Foreskin fibroblast (primary cell): ENCODE measurements around a stretch of chr15.

DNA sequence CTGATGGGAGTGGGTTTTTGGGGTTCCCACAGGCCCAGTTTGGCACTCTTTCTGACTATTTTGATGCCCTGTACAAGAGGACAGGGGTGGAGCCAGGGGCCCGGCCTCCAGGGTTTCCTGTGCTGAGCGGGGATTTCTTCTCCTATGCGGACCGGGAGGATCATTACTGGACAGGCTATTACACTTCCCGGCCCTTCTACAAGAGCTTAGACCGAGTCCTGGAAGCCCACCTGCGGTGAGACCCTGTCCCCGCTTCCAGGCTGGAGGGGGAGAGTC is 6.9 kb downstream of the MAN2A2 start:
- RRBS = no CpG with 5 or more reads among the region's 8 CpGs

DNA sequence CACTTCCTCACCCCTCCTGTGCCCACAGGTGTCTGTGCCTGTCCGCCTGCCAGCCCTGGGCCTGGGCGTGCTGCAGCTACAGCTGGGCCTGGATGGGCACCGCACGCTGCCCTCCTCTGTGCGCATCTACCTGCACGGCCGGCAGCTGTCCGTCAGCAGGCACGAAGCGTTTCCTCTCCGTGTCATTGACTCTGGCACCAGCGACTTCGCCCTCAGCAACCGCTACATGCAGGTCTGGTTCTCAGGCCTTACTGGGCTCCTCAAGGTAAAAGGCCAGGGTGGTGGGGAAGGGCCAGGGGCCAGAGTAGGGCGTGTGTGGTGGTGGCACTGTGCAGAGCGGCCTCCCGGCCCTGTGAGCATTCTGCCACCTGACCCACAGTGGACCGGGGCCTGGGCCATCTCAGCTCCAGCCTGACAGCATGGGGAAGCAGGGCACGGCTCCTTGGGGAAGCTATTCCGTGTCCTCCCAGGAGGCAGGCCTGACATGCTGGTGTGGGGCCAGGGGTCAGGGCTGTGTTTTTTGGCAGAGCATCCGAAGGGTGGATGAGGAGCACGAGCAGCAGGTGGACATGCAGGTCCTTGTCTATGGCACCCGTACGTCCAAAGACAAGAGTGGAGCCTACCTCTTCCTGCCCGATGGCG is 9.0 kb downstream of the MAN2A2 start:
- RRBS = no CpG with 5 or more reads among the region's 26 CpGs

DNA sequence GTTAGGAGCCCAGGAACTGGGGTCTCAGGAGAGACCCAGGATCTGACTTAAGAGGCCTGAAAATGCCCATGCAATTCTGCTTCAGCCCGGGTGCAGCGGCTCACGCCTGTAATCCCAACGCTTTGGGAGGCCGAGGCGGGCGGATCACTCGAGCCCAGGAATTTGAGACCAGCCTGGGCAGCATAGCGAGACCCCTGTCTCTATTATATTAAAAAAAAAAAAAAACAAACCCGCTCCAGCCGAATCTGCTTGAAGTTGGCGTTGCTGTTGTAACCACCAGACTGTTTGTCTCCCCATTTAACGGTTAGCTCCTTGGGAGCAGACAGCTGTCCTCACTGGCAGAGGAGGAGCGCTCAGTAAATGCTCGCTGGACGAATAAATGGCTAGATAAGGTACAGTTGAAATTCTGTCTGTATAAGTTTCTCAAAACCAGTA is 825 bp downstream of the RCCD1 start:
- RRBS = no CpG with 5 or more reads among the region's 16 CpGs

DNA sequence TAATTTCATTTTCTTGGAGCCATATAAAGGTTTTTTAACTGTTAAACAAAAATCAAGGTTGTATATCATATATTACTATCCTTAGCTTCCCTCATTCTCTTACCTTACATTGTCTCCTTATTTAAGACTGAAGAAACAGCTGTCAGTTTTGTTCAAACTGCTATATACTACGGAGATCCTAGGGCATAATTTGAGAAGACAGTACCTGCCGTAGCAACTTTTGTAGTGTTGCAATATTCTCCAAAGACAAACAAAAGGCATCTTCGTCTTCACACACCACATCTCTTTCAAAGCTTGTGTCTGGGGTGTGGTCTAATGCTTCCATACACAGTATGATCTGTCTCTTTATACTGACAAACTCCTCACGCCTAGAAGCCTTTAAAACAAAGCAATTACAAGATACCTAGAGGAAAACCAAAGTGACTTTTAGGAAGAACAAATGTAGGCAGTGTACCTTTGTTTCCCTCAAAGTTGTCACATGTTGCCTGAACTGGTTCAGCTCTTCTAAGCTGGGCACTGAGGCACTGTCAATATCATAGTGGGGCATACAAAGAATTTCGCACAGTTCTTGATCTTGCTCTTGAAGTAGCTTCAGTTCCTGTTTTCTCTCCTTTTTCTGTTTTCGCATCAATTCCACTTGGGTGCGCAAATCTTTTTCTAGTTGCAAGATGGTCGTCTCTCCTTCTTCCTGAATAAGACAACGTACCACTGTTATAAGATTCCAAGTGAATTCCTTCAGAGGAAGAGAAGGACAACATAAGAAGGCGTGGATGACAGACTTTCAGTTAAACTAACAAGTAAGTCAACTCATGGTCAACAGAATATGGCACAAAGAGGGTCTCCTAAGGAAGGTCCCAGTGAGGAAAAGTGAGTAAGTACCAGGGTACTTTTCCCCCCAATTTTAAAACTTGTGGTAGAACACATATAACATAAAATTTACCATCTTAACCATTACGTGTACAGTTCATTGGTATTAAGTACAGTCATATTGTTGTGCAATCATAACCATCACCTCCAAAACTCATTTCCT is 12.7 kb downstream of the PRC1 start:
- RRBS = no CpG with 5 or more reads among the region's 11 CpGs

- RRBS = no CpG with 5 or more reads among the region's 1 CpG
Measured at GRCh38 chr15:91407385-91407595, 307.2 kb downstream of the SV2B start.

DNA sequence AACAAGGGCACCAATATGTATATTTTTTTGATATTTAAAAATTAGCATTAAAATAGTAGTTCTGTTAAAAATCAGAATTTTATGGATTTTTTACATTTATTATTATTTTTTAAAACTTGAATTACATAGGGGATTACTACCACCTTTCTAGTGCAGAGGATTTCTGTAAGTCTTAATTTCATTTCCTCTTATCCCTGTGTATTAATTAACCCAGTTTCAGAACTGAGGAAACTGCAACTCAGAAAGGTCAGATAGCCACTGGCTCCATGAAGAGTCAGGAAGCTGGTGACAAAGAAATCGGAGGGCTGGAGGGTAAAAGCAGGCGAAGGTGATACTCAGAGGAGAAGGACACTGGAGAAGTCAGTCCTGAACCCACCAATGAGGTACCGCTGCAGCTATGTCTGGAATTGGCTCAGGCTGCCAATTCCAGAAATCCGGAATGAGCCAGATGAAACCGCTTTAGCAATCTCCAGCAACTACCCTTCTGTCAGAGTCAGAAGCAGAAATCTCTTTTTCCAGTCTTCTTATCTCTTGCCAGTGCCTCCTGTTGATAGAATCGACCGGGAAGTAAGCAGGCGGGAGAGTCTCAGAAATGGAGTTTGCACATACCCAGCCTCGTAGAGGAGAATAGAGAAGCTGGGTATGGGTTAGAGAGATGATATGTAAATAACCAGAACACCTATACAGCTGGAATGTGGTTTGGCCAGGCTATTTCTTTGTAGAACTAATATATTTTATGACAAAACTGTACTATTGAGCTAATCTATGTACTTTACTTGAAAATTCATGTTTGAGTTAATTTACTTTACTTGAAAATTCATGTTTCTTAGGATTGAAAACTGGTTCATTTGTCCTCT is 308.6 kb downstream of the SV2B start:
- RRBS = 58% methylated on average over 2 of the region's 9 CpGs

DNA sequence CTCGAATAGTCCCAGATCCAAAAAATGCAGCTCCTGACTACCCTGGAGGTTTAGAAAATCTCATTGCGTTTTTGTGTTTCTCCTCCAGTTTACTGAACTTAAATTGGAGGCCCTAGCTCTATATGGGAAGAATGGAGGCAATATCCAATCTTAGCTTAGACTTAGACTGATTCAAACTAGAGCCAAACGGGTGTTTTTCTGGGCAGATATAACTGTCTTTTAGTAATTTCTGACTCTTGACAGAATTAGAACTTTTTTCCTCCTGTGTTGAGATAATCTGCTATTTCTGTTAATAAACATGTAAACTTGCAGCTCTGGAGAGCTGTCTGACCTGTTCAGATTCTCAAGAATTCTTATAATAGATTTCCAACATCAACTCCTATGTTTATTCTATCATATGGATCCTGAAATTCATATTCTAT is 357.2 kb upstream of the SLCO3A1 start:
- RRBS = no CpG with 5 or more reads among the region's 3 CpGs

DNA sequence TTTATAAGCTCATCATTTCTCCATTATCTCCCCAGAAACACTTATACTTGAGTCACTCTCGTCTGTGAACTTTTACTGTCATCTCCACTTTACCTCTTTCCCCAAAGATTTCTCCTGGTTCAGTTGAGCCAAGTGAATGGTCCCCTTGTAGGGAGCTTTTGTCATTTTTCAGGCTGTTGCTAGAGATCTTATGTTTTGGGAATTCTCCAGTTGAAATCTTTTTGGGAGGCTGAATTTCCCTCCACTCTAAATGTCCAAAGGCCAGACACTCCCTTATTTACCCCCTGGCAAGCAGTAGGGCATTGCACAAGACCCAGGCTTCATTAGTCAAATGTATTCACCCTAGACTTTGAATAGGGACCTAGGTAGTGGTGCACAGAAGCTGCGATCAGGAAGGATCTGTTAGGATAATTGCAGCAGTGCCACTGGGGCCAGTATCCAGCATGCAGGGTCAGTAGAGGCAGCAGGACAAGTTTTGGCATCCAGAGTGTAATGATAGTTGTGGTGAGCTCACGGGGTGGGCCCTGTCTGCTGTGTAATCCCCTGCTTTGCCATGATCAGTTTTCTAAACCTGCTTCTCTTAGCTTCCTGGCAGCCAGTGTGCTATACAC is 356.5 kb upstream of the SLCO3A1 start:
- RRBS = no CpG with 5 or more reads among the region's 3 CpGs

- RRBS = no CpG with 5 or more reads among the region's 12 CpGs
Measured at GRCh38 chr15:91801974-91802743, 51.3 kb upstream of the SLCO3A1 start.

GRCh38 chr15:91866469-91867427 is 13.2 kb downstream of the SLCO3A1 start:
- RRBS = no CpG with 5 or more reads among the region's 14 CpGs

DNA sequence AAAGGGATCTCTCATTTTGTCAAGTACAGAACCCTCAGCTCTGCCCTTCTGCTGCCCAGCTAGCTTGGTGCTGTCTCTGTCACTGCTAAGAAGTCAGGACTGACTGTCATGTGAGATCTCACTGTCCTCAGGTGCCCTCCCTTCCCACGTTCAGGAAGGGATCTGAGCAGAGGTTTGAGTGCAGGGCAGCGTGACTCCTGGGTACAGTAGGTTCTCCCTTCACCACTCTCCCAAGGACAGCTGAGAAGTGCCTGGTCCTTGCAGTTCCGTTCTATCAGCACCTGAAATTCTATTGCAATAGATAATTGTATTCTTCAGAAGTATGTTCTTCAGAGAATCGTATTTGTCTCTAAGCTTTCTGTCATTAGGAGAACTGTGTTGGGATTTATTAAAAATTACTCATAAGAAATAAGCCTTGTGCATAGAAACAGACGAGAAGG is 229.8 kb downstream of the SLCO3A1 start:
- RRBS = no CpG with 5 or more reads among the region's 5 CpGs

DNA sequence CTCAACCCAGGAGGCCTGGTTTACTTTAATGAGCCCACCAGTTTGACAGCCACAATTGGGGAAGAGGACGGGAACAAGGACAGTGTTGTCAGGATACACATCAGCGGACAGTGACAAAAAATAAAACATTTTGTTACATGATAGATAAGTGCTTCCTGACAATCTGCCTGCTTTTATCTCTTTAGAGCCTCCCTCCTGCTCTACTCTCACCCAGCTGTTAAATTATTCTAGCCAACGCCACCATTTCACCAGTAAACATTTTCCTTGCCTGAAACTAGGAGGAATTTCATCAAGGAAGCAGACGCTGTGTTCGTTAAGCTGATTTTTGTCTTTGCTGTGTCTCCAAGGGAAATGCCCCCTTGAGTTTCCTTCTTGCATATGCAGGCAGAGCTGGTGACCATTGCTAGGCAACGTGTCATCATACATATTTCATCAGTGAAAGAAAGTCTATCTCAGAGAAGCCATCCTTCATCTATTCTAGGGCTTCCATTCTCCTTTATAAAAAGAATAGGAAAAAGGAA is 87.1 kb upstream of the ST8SIA2 start:
- RRBS = no CpG with 5 or more reads among the region's 6 CpGs

GRCh38 chr15:92591248-92591650 is 64.3 kb downstream of the FAM174B start:
- RRBS = no CpG with 5 or more reads among the region's 4 CpGs

- RRBS = no CpG with 5 or more reads among the region's 4 CpGs
Measured at GRCh38 chr15:92647885-92648487, 7.6 kb downstream of the FAM174B start.

- RRBS = no CpG with 5 or more reads among the region's 9 CpGs
Measured at GRCh38 chr15:92652587-92653085, 2.9 kb downstream of the FAM174B start.

DNA sequence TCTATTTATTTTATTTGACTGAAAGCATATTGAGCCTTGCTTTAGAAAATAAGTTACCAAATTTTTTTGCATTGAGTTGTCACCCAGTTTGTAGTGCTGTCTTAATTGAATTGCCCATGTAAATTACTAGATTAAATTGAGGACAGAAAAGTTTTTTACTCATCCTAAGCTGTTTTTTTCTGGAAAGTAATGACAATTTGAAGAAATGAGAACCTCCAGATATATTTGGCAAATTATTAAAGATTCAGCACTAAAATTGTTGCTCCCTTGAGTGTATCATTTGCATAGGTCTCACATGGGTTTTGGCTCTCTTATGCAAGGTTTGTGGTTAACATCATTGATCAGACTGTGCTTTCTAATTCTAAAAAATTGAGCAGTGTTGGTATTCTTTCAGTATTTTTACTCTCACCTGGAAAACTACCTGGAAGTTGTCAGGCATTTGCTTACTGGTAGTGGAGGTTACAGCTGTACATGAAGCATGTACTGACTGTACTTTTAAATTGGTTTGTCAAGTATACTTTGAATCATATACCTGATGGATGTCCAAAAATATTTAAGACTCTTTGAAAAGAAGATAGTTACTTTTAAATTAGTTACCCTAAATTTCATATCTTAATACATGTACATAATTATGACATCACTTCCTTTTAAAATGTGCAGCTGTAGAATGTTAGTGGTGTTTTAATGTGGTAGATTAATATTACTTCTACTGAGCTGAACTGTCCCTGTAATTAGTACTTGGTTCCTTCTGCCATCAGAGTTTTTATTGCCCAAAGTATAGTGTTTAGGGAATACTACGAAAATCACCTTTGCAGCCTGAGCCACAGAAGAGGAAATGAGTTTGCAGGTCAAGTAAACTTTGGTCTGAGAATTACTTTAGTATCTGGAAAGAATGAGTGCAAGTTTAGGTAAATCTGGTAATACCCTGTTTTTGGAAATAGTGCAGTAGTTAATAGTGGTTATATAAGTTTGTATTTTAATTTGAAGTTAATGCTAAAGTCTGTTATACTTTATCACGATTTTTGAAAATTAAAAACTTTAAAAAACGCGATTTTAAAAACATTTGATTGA is 2.7 kb downstream of the CHD2 start:
- RRBS = no CpG with 5 or more reads among the region's 4 CpGs

DNA sequence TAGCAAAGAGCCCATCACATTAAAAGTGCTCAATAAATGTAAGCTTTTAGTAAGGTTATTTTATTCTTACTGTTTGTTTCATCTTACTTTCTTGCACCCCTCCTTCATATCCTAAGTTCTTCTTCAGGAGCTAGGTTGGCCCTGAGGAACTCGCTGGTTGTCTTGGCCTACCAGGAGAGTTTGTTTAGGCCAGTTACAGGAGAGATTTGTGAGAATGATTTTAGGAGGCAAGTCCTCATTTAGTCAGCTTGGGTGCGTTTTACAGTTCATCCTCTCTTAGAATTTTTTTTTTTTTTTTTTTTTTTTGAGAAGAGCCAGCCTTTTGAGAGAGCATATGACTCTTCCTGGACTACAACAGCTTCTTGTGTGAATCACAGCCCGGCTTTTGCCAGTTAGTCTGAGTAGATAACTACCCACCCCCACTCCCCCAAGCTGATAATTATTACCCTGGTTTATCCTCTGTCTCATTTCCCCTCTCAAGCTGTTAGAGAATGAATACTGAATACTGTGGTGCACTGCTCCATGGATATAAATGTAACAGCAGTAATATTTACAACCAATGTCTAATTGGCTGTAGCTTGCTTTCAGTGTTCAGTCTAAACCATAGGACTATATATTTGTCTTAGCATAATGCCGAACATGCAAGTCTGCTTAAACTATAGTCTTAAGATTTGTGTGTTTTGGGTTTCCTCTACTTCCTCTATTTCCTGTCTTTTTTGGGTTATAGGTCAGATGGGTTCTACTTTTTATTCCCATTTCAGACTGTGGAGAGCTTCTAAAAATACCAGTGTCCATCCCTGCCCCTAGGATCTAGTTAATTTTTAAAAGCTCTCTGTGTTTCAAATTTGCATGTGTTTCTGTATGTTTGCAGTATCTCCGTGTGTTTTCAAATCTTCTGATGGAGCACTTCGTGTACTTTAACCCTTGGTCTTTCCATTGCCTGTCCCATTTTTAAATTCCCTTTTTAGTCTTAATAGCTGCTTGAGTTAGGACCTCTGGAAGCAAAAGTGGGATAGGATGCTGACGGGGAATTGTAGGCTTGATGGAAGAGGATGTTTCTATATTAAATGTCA is 7.9 kb downstream of the CHD2 start:
- RRBS = no CpG with 5 or more reads among the region's 7 CpGs

GRCh38 chr15:92910346-92911169 is 10.4 kb downstream of the CHD2 start:
- RRBS = no CpG with 5 or more reads among the region's 15 CpGs

DNA sequence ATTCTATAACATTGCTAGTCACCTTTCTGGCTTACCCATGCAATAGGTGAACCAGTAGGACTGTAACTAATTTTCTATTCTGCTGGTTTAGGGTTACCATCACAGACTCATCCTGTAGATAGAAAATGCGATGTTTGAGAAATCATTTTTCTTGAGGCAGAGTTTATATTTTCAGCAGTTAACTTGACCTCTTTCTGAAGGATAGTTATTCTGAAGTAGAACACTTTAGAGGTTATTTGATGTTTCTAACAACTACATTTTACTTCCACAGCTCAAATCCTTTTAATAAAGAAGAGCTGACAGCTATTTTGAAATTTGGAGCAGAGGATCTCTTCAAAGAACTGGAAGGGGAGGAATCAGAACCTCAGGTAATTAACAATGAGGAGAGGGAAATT is 80.4 kb downstream of the CHD2 start:
- RRBS = no CpG with 5 or more reads among the region's 1 CpG

DNA sequence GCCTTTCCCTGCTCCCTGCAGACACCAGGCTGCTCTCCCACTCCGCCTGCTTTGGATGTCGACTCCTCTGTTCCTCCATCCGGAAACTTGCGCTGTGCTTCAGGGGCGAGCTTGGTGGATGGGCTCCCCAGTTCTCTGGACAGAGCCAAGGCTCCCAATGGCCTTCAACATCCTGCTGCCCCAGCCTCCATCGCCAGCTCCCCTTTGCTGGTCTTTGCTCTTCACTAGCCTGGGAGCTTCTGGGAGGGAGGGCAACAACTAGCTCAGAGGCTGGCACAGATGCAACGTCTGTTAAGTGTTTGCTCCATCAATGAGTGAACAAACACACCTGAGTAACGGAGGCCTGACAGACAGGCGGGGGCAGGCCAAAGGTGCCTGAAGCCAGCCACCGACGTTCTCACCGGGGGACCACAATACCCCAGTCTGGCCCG is 39.0 kb downstream of the RGMA start:
- RRBS = 84% methylated on average over 3 of the region's 13 CpGs